Vermiform appendix (tissue), 1 donor: ENCODE results near the genes PLEKHO1 and VPS72.

DNA sequence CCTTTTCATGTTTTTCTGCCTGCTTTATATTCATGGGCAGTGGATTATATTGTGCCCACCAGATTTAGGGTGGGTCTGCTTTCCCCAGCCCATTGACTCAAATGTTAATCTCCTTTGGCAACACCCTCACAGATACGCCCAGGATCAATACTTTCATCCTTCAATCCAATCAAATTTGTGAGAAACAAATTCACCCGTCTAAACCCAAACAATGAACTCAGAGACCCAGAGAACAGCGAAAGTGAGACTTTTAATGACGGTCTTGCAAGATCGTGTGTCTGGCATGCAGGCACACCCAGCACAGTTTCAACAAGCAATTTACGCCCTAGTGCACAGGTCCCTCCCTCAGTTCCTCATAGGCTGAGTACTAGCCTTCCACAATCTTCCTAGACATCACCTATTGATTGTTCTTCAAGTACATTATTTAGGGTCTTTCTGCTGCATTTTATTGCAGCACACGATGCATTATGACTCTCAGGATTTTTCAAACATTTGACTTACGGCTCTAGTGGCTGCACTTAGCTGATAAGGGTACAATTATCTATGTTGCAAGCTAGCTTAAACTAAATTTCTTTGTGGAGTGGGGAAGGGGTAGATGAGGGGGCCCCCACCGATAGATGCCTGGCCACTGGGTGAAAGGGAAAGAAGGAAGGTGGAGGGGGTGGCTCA lies 50.0 kb downstream of the PPIAL4C start:
- PRO-cap = unidirectional peak, minus-strand start at position 280 of the sequence

- PRO-cap = no peak
These were observed 10.0 kb downstream of the FCGR1A start for GRCh38 chr1:149792436-149792952.

DNA sequence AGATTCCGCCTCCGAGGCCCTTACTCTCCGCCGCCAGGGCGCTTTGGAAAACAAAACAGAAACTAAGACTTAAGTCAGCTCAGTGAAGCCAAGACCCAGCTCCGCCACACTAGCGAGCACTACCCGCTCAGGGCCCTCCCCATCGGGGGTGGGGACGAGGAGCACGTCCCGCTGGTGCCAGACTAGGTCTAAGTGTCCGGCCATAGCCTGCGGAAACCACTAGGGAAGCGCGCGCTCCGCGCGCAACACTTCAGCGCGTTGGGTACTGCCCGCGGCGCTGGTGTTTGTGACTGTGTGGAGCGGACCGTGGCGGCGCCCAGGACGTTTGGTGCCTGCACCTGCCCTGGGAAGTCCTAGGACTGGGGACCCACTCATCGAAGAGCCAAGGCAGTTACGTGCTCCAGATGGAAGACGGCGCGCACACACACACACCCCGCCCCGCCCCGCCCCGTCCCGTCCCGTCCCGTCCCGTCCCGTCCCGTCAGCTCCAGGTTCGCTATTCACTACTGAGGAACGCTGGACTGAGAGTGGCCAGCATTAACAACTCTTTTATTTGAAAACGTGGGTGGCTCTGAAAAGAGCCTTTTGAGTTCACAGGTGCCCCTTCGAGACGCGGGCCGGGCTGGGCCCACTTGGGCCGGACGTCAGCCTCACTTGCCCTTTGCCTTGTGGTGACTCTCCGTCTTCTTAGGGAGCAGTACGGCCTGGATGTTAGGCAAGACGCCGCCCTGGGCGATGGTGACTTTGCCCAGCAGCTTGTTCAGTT lies 711 bp downstream of the H2AC18 start:
- PRO-cap = no peak

DNA sequence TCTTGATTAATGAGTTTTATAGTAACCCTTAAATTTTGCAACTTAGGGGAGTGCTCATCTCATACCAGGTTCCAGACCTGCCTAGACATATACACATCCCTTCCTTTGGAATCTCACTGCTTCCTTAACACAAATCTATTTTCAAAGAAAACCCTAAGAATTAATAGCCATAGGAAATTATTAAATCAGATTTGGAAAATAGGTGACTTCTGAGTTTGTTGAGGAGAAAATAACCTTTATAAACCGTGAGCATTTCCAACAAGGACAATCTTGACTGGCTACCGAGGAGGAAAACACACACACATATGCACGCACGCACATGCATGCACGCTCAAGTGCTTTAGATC lies 5.1 kb upstream of the MTMR11 start:
- PRO-cap = no peak

DNA sequence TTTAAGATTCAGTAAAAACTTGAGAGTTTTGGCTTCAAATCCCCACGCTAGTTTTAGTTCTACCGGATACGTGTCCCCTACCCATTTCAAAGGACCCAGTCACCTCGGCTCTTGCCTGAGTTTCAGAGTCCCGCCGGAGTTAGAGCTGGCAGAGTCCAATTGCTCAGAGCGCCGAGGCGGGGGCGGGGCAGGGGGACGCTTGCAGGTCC lies 817 bp upstream of the VPS45 start:
- PRO-cap = no peak

GRCh38 chr1:150148635-150149323 lies 937 bp upstream of the PLEKHO1 start:
- PRO-cap = bidirectional peak, plus-strand start at chr1:150148989, minus-strand start at chr1:150148988

DNA sequence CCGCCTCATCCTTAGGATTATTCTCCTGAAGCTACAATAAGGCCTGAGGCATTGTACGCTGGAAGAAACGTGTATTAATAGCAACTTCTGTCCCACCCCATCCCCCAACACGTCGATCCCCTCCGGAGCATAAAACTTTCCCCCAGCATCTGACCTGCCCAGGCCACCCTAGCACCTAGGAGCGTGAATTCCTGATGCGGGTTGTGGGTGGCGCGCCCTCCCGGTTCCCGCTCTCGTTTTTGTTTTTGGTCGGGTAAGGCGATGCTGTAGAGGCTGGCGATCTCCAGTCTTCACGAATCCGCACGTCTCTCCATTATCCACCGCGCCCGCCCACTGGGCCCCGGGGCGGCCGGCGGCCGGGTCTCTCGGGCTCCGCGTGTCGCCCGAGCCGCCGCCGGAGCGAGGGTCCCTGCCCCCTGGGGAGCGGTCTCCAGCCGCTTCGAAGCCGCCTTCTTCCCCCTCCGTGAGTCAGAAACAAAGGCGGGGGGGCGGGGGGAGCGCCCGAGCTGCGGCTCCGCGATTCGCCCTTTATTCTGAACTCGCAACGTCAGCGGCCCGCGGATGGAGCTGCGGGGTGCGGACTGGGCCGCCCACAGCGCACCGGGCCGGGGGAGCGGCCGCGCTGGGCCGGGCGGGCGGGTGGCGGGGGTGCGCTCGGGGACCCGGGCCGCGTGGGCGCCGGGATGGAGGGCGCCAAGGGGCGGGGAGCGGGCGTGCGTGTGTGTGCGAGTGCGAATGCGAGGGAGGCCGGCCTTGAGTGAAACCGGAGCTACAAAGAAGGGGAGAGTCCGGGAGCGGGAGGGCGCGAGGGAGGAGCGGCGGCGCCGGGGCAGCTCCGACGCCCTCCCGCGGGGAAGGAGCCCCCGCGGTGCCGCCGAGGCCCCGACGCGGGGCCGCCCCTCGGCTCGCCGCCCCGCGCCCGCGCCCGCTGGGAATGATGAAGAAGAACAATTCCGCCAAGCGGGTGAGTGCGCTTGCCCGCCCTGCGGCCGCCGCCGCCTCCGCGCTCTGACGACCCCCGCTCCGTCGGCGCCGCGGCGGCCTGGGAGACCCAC lies at the start of gene PLEKHO1:
PLEKHO1 (plus strand) TSS at position 593 of the 1,055 bp plus-strand sequence.
- PRO-cap = bidirectional peak, plus-strand start at position 242 of the sequence, minus-strand start at position 241 of the sequence; bidirectional peak, plus-strand start at position 477 of the sequence, minus-strand start at position 470 of the sequence; bidirectional peak, plus-strand start at position 595 of the sequence, minus-strand start at position 535 of the sequence; bidirectional peak, plus-strand start at position 774 of the sequence, minus-strand start at position 737 of the sequence; bidirectional peak, plus-strand start at position 950 of the sequence, minus-strand start at position 1,010 of the sequence

DNA sequence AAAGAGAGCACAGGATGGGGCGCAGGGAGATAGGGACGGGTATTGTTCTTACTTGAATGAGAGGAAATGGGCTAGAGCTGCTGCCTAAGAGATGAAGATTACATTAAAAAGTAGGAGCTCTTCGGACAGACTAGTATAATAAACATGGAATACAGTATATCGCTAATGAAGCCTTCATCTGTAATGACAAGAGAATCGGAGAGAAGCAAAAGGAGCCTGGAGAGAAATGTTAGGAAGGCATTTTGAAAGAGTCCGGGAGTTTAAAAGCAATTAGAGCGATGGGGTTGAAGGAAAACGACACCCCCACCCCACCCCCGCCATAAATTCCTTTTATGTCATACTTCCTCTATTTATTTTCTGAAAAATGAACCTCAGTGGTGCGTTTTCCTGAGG lies 525 bp upstream of the APH1A start:
- PRO-cap = no peak

- PRO-cap = no peak
These were observed 10.1 kb upstream of the TARS2 start for GRCh38 chr1:150476926-150477621.

DNA sequence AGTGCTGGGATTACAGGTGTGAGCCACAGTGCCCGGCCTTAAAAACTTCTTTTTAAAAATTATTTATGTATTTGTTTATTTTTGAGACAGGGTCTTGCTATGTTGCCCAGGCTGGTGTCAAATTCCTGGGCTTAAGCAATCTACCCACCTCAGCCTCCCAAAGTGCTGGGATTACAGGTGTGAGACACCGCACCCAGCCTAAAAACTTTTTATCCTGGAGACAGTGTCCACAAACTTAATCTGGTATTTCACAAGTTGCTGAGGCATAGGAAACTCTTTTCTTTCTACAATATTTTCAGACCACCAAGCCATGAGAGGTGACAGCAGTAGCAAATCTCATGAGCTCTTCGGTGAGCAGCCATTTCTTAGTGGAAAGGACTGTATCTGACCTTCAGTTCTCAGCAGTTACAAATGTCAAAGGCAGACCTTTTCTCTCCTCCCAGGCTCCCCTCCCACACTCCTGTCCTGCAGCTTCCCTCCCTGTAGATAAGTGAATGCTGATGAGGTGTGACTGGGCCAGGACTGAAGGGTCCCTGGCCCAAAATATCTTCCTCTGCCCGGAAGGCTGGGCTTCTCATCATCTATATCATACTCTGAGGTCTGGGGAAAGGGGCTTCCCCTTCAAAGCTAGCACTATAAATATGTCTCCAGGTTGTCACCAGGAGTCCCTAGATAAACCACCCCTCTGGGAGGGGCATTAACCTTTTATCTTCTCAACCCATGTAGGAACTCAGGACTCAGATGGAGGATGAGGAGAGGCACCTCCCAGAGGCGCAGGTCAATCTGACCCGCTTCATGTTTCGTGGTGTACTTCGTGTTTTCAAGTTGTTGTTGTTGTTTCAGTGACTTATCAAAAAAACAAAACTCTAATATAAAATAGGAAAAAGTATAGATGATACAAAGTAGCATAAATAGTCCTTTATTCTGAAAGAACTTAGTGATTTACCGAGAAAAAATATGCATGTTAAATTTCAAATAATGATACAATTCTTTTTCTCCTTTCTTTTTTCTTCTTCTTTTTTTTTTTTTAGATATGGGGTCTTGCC lies 3.7 kb upstream of the ADAMTSL4 start:
- PRO-cap = no peak

GRCh38 chr1:150551624-150552999 lies 2.9 kb downstream of the ADAMTSL4 start:
- PRO-cap = bidirectional peak, plus-strand start at chr1:150552581, minus-strand start at chr1:150552345

- PRO-cap = no peak
These were observed 11.4 kb downstream of the ADAMTSL4 start for GRCh38 chr1:150560718-150560935.

DNA sequence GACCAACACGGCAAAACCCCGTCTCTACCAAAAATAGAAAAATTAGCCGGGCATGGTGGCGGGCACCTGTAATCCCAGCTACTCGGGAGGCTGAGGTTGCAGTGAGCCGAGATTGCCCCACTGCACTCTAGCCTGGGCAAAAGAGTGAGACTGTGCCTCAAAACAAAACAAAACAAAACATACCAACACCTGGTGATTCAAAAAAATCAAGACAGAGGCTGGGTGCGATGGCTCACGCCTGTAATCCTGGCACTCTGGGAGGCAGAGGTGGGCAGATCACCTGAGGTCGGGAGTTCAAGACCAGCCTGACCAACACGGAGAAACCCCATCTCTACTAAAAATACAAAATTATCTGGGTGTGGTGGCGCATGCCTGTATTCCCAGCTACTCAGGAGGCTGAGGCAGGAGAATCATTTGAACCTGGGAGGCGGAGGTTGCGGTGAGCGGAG lies 5.6 kb downstream of the MCL1 start:
- PRO-cap = no peak

DNA sequence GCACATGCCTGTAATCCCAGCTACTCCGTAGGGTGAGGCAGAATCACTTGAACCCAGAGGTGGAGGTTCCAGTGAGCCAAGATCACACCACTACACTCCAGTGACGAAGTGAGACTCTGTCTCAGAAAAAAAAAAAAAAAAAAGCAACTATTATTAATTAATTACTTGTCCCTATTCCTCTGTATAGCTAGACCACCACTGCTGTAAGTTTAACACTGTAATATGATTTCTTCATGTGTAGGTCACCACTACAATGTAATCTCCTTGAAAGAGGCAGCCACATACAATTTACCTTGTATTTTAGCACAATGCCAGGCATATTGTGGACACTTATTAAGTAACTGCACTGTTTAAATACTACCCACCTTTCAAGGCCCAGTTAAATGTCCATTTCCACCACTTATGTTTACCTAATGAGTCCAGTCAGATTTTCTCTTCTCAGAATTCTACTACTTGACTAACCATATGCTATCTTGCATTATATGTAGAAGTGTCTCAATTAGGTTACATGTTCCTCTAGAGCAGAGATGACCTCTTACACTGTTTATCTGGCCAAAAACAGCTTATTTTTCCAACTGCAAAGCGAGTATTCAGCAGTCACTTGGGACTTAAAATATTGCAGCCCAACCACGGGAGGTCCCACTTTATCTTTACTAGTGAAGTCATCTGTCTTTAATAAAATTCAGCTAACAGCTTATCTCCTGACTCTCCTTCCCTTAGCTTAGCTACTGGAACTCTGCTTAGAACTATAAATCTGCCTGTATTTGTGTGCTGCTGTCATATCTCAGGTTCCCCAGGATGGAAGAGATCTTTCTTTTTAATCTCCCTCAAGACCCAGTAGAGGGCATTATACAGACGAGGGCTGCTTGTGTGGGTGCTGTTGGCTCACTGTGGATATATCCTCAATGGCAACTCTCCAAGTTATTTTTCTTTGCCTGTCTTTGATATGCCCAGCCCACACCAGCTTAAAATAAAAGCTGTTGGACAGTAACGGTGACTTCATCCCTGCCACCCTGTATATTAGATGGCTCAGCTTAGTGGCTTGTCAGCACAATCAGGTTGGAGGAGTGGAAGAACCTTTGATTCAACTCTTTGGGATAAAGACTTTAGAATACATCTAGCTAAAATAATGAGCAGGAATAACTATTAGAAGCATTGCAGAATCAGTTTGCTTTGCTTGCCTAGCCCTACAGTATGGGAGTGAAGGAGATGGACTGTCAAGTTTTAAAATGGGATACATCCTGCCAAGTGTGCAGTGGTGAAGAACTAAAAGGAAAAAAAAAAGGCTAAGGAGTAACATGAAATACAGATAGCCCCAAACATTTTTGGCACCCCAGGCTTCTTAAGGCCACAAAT lies 9.8 kb downstream of the ENSA start:
- PRO-cap = unidirectional peak, plus-strand start at position 847 of the sequence; bidirectional peak, plus-strand start at position 1,059 of the sequence, minus-strand start at position 904 of the sequence

- PRO-cap = no peak
These were observed 7.1 kb downstream of the ENSA start for GRCh38 chr1:150621892-150623086.

GRCh38 chr1:150694596-150695057 lies 2.3 kb downstream of the GOLPH3L start:
- PRO-cap = no peak

DNA sequence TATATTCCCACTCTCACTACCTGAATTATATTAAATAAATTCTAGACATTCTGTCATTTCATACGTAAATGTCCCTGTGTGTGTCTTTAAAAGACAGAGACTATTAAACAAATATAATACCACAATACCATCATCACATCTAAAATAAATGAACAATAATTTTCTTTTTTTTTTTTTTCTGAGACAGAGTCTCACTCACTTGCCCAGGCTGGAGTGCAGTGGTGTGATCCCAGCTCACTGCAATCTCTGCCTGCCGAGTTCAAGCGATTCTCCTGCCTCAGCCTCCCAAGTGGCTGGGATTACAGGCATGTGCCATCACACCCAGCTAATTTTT lies 2.7 kb upstream of the CTSS start:
- PRO-cap = no peak

- PRO-cap = no peak
These were observed 1.6 kb downstream of the ARNT start for GRCh38 chr1:150874665-150875257.

DNA sequence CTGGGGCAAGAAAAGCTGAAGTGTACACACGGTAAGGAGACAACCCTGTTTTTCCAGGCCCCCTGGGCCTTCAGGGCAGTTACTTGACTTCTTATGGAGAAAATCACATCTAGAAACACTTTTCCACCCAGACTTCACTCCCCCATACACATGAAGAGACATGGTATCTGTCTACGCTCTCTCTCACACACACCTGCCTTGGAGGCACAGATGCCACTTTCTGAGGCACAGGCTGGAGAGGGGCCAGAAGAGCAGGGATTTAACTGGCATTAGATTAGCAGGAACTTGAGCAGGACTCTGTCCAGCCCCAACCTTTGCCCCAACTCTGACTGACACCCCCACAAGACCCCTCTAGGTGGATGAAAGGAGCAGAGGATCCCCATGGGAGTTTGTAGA lies 2.1 kb downstream of the CERS2 start:
- PRO-cap = no peak

DNA sequence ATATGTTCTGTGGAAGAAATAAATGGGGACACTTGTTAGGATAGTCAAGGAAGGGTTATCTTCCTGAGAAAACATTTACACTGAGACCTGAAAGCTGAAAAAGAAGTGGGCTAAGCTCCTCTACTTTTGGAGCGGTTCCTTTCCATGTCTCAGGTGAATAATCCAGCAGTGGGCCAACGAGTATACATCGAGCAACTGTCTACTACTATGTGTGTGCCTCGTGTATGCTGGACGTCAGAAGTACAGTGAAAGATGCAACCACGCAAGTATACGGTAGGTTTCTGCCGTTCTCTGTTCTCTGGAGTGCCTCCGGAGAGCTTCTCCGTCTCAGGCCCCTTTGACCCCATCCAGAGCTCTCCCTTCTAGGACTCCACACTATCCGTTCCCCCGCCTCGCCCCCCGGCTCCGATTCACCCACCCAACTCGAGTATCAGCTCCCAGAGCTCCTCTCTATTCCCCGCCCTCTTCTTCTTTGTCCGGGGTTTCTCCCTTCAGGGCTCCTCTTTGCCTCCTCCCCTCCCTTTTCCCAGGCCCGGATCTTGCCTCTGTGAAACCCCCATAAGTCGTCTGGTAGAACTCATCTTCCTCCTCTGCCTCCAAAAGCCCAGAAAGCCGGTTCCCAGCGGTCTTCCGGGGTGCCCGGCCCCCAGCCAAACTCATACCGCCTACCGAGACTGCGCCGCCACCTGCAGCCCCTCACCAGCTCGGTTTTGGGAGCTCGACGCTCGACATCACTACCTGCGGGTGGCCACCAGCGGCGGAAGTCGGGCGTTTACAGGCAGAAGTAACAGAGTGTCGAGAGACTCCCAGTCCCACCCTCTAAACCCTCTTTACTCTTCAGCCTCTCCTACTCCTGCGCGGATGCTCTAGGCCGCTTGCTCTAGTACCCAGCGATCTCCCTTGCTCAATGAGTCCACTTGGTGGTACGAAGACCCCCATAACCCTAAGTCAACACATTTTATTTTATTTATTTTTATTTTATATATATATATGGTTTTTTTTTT lies at the start of gene VPS72:
VPS72 (minus strand) TSS at position 736 of the 1,004 bp plus-strand sequence.
- PRO-cap = bidirectional peak, plus-strand start at position 529 of the sequence, minus-strand start at position 474 of the sequence; bidirectional peak, plus-strand start at position 833 of the sequence, minus-strand start at position 712 of the sequence